Heart (tissue), 3 donors: ENCODE measurements around the genes TNS1 and SLC11A1.

GRCh38 chr2:217066645-217067329, 206.9 kb upstream of the TNP1 start:
- RAMPAGE, long total RNA, 2 experiments = no peak in any of the 2 experiments

GRCh38 chr2:217357773-217358384, 498.0 kb upstream of the TNP1 start:
- RAMPAGE, long total RNA, 2 experiments = no peak in any of the 2 experiments

DNA sequence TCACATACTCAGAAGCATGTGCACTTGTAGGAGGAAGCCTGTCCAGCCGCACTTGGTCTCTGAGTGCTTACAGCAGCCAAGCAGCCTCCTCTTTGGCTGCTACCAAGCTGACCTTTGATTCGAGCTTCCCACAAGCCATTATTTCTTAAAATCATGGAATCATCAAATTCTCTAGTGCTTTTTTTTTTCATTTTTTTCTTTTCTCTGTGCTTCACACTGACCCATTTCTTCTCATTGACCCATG, 550.1 kb upstream of the TNP1 start:
- RAMPAGE, long total RNA, 2 experiments = no peak in any of the 2 experiments

DNA sequence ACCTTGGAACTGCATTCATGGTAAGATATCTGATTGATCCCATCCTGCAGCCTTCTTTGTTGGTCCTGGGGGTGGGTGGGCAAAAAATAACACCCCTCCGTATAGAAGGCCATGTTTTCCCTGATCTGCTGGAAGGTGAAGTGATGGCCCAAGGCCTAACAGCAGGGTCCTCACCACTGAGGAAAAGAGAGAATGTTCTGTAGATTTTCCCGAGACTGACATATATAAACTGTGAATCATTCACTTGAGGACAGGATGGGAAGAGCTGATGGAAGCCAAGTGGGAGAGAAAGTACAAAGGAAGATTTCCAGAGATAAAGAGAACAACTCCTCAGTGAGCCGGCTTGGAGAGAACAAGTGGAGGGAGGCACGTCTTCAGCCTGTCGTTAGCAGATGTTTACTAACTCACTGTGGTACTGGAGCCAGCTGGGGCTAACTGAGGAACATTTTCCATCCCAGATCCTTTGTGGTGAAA, 552.8 kb upstream of the TNP1 start:
- RAMPAGE, long total RNA, 2 experiments = no peak in any of the 2 experiments

- RAMPAGE, long total RNA, 2 experiments = no peak in any of the 2 experiments
These were observed 176.1 kb downstream of the TNS1 start for GRCh38 chr2:217826540-217827215.

DNA sequence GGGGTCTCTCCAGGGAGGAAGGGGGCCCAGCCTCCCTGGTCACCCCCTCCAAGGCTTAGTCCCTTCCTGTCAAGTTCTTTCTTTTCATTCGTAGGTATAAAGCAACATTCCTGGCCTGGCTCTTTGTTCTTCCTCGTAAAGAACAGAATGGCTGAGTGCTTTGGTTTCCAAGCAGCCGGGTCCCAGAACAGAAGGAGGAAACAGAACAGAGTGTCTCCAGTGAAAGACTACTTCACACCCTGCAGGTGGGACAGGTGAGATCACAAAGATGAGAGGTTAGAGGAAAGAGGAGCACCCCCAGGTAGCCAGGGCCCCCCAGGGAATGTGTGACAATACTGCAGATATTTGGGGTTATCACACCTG, 139.8 kb downstream of the TNS1 start:
- RAMPAGE, long total RNA, 2 experiments = no peak in any of the 2 experiments

GRCh38 chr2:217901631-217902459, 101.0 kb downstream of the TNS1 start:
- RAMPAGE, long total RNA, 2 experiments = no peak in any of the 2 experiments

DNA sequence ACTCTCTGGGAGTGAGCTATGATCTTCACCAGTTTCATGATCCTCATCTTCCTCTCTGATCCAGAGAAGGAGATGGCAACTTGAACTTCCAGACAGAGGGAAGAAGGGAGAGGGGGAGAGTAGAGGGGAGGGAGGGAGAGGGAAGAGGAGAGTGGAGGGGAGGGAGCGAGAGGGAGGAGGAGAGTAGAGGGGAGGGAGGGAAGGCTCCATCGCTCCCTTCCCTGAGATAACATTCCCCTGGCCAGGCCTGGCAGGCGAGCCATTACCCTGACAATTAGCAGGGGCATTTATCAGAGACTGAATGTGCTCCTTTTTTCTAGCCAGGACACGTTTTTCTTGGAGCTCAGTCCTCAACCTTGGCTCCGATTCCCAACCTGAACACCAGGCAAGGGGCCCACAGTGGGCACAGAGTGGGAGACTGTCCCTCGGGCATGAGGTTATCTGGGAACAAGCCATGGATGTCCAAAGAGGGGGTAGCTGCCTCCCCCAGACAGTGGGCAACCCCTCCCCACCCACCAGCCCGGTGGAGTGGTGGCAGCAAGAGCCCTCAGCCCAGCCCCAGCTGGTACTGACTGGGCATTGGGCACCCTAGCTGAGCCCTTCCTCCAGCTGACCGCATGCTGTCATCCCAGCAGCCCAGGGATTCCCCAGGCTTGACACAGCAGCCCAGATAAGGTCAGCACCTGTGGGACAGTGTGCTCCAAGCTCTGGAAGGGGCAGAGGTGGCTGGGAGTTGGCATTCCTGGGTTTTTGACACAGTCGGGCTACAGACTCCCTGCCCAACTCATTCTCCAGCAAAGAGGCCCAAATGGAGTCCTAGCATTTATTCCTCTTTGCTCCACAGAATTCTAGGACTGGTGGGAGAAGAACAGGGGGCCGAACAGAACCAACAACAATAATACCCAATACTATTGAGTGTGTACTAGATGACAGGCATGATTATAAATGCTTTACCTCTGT, 81.7 kb downstream of the TNS1 start:
- RAMPAGE, long total RNA, 2 experiments = no peak in any of the 2 experiments

GRCh38 chr2:217932879-217933844, 69.6 kb downstream of the TNS1 start:
- RAMPAGE, long total RNA, 2 experiments = no peak in any of the 2 experiments

DNA sequence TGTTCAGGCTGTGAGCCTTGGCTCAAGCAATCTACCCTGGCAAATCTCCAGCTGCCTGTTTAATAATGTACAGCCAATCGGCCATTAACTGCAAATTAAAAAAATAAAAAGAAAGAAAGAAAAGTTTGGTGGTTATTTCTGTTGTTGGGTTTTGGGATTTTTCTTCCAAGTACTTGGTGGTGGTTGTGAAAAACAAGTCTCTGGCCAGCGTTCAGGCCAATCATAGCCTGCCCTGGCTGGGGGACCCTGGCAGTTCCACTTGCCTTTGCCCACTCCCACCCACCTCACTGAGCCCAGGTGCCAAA, 49.5 kb downstream of the TNS1 start:
- RAMPAGE, long total RNA, 2 experiments = no peak in any of the 2 experiments

- RAMPAGE, long total RNA, 2 experiments = no peak in any of the 2 experiments
These were observed 30.4 kb downstream of the TNS1 start for GRCh38 chr2:217972422-217972861.

GRCh38 chr2:218002703-218003622, at the start of gene TNS1:
TSS of gene TNS1 (minus strand) at chr2:218002995.
- RAMPAGE, long total RNA, 2 experiments = no peak in any of the 2 experiments

DNA sequence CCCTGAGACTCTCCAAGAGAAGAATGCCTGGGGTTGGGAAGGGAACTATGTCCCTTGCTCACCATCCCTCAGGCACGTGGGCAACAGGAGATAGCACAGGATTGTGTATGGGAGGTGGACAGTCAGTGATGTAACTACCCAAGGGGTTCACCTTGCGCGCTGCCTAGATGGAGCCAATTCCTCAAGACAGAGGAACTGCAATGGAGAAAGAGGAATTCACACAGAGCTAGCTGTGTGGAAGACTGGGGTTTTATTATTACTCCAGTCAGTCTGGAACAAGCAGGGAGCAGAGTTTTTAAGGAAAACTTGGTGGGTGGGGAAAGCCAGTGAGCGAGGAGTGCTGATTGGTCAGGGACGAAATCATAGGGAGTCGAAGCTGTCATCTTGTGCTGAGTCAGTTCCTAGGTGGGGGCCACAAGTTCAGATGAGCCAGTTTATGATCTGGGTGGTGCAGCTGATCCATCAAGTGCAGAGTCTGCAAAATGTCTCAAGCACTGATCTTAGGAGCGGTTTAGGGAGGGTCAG, 13.9 kb upstream of the CXCR1 start:
- RAMPAGE, long total RNA, 2 experiments = no peak in any of the 2 experiments

GRCh38 chr2:218216391-218216724, 631 bp upstream of the ARPC2 start:
- RAMPAGE, long total RNA, 2 experiments = no peak in any of the 2 experiments

DNA sequence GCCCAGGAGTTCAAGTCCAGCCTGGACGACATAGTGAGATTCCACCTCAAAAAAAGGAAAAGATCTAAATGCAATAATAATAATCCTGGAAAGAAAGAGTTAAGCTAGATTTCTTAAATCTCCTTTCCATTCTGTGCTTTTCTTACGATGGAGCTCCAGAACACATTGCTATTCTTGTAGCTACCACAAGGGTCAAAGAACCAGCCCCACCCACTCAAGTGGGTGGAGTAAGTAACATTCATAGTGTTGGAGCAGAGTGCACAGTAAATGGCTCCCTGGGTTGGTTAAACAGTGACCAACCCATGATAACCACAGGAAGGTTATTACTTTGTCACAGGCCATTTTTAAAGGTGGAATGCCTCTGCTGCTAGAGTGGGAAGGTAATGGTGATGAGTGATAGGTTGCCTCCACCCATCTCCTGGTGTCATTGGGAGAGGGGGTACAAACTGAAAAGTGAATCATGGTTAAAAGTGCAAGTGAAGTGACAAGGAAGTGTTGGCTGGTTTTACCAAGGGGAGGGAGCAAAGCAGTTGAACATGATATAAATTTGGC, 13.9 kb downstream of the ARPC2 start:
- RAMPAGE, long total RNA, 2 experiments = no peak in any of the 2 experiments

GRCh38 chr2:218246161-218246360, 14.8 kb upstream of the GPBAR1 start:
- RAMPAGE, long total RNA, 2 experiments = no peak in any of the 2 experiments

GRCh38 chr2:218269405-218269970, 449 bp downstream of the AAMP start:
- RAMPAGE, long total RNA, 2 experiments = no peak in any of the 2 experiments

DNA sequence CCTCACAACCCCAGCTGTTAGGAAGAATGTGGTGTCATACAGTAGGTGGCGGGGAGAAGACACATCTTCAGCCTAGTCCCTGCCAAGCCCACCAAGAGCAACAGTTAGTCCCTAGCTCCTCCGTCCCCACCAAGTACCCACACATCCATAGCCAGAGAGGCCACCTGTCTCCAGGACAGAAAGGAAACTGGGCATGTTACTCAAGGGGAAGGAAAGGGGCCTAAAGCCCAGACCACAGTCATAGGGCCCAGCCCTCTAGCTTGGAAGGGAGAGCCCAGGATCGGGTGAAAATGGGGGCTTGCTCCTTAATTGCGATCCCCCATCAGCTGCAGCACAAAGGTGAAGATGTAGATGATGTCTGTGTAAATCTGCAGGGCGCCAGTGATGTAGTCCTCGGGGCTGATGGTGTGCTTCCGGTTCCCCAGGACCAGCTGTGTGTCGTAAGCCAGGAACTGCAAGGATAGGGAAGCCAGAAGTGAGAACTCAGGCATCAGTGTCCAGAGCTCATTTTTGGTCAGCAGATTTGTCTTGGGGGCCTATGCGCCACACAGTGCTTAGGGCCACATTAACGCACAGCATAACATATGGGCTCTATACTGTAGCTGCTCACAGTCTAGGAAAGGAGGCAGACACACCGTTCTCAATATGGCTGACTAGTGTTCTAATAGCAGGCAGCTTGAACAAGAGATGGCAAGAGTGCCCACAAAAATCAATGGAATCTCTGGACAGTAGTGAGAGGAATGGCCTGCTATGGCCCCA, 5.0 kb downstream of the PNKD start:
- RAMPAGE, long total RNA, 2 experiments = no peak in any of the 2 experiments

DNA sequence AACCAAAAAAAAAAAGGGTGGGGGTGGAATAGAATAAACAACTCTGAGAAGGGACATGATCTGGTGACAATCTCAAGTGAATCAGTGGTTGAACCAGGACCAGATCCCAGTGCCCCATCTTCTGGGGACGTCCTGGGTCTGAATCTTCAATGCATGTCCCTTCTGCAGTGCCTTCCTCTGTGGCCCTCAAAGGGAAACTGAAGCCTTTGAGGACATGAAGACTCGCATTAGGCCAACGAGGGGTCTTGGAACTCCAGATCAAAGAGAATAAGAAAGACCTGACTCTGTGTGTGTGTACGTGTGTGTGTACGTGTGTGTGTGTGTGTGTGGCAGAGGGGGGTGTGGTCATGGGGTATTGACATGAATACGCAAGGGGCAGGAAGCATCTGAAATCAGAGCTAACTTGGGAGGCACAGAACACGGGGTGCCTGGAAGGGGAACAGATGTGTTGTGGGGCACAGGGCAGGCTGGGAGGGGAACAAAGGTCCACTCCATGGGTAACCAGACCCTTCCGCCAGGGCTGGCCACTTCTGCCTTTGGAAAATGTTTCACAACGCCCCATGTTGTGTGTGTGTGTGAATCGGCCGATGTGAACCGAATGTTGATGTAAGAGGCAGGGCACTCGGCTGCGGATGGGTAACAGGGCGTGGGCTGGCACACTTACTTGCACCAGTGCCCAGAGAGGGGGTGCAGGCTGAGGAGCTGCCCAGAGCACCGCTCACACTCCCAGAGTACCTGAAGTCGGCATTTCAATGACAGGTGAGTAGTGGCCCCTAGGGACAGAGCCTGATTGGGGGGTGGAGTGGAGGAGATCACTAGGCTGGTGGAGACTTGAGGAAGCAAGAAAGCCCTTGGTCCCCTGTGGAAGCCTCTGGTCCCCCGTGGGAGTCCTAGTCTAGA, at the start of gene SLC11A1:
SLC11A1 (plus strand) TSS at position 657 of the 900 bp plus-strand sequence.
- RAMPAGE, long total RNA, 2 experiments = start-site peak on the plus strand in 1 of 2 experiments, centred at position 647 of the sequence, 25 reads per replicate

- RAMPAGE, long total RNA, 2 experiments = no peak in any of the 2 experiments
These were observed 8.5 kb upstream of the CTDSP1 start for GRCh38 chr2:218391059-218391663.